Placental epithelial cell (primary cell): ENCODE results near the genes SURF1 and FAM163B.

- CAGE, long polyA plus RNA, result no peak
These were observed 21.1 kb downstream of the AK8 start for GRCh38 chr9:132856935-132857437.

DNA sequence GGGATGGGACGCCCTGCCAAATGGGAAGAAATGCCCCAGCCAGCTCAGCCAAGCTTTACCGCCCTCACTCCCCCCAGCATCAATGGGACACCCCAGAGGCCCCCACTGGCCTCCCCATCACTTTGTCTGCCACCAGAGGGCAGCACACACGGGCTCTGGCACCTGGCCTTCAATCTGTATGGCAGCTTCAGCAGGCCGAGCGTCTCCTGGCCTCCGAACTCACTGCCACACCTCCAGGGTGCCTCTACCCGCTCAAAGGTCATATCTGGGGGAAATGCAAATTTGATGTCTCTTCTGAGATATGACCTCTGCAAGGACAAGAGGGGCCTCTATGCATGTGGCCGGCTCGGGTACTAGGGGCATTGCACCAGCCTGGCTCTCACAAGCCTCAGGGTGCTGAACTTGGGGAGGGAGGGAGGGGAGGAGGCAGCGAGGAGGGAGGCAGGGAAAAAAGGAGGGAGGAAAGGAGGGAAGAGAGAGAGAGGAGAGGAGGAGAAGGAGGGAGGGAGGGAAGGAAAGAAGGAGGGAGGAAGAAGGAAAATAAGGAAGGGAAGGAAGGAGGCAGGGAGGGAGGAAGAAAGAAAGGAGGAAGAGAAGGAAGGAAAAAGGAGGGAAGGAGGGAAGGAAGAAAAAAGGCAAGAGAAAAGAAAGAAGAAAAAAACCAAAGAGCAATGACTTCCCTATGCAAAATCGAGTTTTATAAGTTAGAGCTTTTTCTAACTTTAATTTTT is 635 bp upstream of the GFI1B start:
- CAGE, long polyA plus RNA, result no peak

DNA sequence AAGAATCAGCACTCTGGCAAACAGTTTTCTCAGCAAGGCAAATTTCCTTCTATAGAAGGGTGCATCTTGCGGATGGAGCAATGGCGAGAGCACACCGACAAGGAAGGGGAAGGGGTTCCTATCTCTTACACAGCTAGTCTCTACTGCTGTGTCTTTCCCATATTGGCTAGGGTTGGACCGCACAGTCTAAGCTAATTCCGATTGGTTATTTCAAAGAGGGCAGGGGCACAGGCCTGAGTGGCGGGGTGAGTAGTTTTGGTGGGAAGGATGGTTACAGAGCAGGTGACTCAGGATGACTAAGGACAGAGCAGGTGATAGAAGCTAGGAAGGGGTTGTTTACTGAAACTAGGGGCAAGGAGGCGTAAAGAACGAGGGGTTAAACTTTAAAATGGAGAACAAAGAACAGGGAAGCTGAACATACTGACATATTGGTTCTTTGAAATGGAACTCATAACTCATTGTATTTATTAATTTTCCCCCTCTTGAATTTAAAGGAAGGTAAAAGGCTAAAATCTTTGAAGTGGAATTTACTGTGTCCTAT is 869 bp downstream of the GTF3C5 start:
- CAGE, long polyA plus RNA, result no peak

DNA sequence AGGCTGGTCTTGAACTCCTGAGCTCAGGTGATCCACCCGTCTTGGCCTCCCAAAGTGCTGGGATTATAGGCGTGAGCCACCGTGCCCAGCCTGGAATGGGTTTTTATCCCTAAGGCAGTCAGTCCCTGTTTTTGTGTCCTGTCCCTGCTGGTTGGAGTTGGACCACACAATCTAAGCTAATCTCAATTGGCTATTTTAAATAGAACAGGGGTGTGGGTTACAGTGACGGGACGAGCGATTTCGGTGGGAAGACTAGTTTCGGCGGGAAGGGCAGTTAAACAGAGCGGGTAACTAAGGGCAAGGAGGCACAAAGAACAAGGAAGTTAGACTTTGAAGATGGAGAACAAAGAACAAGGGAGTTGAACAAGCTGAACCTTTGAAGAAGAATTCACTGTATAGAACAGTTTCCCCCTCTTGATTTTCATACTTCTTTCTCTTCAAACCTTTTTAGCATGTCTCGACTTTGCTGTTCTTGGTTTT is 1.4 kb downstream of the GTF3C5 start:
- CAGE, long polyA plus RNA, result no peak

DNA sequence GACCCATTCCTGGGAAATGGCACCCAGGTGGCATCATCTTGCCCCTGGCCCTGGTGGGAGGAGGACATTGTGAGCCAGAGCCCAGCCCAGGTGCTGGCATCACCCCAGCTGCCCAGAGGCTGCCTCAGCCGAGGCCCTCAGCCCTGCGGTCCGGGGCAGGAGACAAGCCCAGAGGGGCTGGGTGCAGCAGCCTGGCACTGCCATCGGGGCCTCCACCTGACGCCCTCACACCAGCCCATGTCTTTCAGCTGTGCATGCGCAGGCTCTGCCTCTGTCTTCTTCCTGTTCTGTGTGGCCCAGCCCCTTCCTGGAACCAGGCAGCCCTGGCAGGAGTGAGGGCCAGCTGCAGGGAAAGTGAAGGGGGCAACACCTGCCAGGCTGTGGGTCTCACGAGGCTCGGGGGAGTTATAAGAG is 4.8 kb upstream of the CEL start:
- CAGE, long polyA plus RNA, result no peak

DNA sequence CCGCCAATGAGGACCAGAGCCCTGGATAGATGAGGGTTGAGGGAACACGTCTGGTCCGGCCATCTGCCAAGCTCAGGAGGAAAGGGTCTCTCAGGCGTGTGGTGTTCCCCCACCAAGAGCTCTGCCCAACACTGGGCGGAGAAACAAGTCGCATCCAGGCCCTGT is 1.5 kb downstream of the RALGDS start:
- CAGE, long polyA plus RNA, result no peak

DNA sequence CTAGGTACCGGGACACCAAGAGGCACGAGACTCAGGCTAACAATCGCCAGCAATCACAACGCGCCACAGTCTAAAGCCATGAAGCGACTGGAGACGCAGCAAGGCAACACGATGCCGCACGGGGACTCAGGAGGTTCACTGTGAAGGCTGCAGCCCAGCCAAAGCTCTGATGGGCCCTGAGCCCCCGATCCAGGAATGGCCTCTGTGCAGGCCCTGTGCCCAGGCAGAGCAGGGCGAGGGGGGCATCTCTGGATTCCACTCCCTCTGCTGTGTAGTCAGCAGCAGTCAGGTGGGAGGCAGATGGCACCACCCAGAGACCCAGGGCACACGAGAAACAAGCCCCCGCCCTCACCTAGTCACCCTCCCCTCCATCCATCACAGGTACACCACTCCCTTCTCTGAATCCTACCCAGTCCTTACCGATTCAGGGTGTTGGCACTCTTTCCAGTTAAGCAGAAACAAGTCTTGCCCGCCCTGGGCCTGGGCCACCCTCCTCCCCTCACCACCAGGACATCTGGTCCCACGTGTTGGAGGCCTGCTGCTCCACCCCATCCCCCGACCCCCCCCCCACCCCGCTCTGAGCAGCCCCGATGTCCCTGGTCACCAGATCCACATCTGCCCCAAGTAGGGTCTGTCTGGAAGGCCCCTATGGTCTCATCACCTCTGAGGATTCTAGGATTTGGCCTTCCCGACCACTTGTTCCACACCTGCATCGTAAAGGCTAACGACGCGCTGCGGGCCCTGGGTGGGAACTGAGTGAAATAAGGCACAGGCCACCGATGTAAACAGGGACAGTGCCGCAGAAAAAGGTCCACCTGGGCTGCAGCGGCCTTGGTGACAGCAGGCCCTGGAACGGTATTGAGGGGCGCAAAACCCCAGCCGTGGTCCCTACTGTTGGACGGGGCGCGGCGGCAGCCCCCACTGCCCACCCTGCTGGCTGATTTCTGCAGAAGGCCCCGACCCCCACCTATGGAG is 883 bp downstream of the RALGDS start:
- CAGE, long polyA plus RNA, result no peak

DNA sequence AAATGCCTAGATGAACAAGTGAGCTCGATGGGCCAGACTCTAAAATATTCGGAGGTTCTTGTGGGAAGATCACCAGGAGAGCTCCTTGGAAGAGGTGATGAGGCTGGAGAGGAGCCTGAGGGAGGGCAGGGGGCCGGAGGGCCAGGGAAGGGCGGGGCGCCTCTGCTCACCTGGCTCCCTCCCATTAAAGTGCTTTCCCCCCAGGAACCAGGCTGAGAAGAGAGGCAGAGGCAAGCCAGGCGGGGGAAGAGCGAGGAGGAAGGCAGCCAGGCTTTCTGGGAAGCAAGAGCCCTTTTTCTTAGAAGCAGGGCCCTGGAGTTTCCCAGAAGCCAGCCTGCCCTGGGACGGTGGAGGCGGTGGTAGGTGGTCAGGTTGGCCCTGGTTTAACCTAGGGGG is 16.3 kb upstream of the RALGDS start:
- CAGE, long polyA plus RNA, result no peak

- CAGE, long polyA plus RNA, result no peak
These were observed 10.4 kb downstream of the GBGT1 start for GRCh38 chr9:133153064-133153998.

DNA sequence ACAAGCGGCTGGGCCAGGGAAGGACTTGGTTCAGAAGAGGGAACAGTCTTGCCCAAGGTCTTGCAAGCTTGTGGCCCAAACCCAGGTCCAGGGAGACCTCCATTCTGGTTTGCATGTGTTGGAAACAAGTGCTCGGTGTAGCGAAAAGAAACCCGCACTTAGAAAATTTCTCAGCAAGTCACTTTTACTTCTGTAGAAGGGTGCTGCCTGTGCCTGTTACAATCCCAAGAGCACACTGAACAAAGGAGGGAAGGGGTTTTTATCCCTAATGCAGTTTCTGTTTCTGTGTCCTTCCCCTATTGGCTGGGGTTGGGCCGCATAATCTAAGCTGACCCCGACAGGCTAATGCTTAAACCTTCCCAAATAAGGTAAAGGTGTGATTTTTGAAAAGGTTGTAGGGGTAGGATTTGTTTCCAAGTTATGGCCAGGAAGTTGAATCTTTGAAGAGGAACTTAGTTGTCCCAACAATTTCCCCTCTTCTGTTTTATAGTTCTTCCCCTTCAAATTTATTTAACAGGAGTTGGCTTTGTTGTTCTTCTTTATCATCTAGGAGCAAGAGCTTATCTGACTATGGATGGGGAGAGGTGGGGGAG is 57.3 kb downstream of the SURF6 start:
- CAGE, long polyA plus RNA, result no peak

- CAGE, long polyA plus RNA, result no peak
These were observed 2.9 kb downstream of the RPL7A start for GRCh38 chr9:133350688-133351492.

- CAGE, long polyA plus RNA, result no peak
These were observed at the start of gene SURF1 for GRCh38 chr9:133355695-133356780. Gene SURF1, minus strand, starts transcription at chr9:133356487.

GRCh38 chr9:133357127-133357503 is 765 bp downstream of the SURF2 start:
- CAGE, long polyA plus RNA, result no peak

DNA sequence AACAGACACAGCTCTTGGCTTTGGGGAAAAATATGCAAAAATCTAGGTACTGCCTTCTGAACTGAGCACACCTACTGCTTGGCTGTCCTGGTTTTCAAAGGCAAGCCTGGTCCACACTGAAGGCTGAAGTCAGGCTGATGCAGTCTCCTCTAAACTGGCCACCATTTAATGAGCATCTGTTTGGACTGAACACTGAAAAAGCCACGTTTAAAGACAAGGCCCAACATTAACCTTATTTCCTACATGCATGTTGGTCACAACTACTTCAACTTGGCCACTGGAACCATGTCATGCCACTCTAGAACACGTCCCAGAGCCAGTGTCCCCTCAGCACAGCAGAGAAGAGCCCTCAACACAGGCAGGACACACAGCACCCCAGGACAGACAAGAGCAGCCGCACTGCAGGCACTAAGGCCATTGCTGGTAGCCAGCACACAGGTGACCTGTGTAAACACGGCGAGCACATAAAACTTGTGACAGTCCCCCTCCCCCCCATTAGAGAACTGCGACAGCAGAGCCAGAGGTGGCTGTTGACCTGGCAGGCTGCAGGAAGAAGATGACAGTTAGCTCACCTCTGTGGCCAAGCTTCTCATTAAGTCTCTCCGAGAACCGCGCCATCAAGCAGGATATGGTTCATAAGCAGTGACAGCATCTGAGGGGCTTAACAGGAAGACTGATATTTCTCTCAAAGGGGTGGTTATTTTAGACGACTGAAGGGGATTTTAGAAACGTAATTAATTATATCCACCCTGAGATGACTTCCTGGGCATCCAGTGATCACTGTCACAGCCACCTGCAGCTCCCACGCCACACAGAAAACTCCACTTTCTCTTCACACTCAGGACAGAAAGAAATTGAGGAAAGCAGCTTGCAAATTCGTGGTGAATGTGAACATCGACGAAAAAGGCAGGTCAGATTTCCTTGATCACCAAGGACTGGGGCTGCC is 5.3 kb downstream of the SURF4 start:
- CAGE, long polyA plus RNA, result no peak

DNA sequence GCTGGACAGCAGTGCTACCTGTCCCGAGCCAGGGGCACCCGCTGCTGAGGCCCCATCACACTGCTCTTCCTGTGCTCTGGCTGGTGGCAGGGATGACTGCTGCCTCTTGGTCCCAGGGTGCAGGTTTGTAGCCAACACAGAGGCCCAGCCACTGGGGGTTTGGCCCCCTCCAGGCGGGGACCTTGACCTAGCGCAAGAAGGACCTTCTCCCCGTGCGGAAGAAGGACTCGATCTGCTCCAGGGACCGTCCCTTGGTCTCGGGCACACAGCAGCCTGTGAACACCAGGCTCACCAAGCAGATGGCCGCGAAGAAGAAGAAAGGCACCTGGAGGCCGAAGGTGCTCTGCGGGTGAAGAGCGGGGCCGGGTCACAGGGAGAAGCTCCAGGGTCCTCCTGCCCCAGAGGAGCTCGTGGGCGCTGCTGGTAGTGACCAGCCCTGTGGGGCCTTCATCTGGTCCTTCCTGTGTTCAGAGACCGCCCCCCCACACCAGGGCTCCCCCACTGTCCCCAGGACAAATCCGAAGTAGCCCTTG is 7.0 kb downstream of the SLC2A6 start:
- CAGE, long polyA plus RNA, result no peak

- CAGE, long polyA plus RNA, result no peak
These were observed 2.3 kb downstream of the SLC2A6 start for GRCh38 chr9:133476590-133477080.

GRCh38 chr9:133576843-133577400 is 32.3 kb downstream of the FAM163B start:
- CAGE, long polyA plus RNA, result no peak

- CAGE, long polyA plus RNA, result no peak
These were observed 24.6 kb downstream of the FAM163B start for GRCh38 chr9:133584372-133585290.

- CAGE, long polyA plus RNA, result no peak
These were observed 23.2 kb downstream of the FAM163B start for GRCh38 chr9:133585906-133586418.

GRCh38 chr9:133609287-133609637 is at the start of gene FAM163B:
Gene FAM163B, minus strand, starts transcription at chr9:133609389.
- CAGE, long polyA plus RNA, result no peak